T-cell (primary cell): ENCODE results near the gene N4BP2L2.

GRCh38 chr13:32262654-32262859 lies 52.6 kb downstream of the ZAR1L start:
- PRO-cap, 7 experiments: no peak in any of the 7 experiments

DNA sequence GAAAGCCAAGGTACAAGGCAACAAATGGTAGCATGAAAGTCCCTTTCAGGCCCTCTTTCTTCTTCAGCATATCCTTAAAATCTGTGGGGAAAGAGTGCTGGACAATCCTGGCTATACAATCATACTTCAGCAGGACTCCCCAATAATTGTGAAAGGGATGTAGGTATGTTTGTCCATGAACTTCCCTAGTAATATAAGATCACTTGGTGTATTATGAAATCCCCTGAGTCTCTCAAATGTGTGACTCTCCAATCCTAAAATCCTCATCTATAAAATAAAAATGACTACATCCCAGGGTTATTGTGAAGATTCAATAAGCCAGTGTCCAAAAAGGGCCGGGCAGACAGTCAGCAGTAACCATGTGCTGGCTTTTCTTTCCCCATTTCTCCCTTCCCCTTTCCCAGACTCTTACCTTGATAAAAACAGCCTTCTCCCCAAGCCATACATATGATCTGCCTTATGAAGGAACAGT lies 6.6 kb downstream of the N4BP2L1 start:
- PRO-cap, 7 experiments: peak in 1 of 7 experiments; most common minus-strand start position 412 of the sequence (in 1)

- PRO-cap, 7 experiments: no peak in any of the 7 experiments
Observed at GRCh38 chr13:32500740-32501223, 37.8 kb downstream of the N4BP2L2 start.

DNA sequence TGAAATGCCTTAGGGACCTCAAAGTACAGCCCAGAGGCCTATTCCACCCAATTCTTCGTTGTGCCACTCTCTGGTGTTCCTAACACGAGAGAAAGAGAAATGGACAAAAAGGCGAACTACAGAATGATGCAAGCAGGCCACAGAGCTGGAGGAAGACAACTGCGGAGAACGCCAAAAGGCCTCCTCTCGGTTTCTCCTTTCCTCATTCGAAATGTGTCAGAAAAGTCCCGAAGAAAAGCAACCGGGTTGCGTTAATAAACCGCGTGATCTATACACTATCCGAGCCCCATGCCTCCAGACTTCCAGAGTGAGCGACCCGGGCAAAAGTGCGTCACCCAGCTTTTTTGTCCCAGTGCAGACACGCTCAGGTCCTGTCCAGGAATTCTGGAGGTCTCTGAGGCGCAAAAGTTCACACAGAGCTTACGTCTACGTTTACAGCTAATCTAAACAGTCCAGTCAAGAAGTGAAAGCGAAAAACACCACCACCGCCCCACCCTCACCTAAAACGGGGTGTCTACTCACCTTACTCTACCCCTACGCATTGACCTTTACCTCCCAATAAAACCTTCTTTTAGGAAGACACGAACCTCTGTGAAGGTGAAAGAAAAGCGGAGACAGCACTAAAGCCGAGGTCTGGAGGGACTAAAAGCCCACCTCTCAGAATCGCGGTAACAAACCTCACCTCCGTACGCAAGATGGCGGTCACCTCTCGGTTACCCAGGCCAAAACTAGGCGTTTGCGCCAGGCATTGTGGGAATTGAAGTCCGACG lies at the start of gene N4BP2L2:
Gene N4BP2L2 (minus strand): TSS at position 700 of the 770 bp plus-strand sequence.
- PRO-cap, 7 experiments: peak in 7 of 7 experiments; most common plus-strand start position 305 of the sequence (in 7); most common minus-strand start position 697 of the sequence (in 7)

DNA sequence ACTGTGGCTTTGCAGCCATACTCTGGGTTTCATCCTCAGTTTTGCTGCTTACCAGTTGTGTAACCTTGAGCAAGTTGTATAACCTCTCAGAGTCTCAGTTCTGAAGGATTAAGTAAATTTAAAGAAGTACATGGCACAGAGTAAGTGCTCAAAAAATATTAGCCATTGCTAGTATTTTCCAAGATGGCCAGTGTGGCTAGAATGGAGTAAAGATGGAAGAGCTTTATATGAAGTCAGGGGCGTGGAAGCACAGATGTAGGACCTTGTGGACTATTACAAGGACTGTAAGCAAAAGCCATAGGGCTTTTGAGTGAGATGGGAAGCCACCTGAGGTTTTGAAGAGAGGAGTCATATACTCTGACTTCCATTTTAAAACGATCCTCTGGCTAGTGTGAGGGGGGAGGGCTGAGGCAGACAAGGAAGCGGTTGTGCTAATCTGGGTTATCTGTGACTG lies 203.7 kb downstream of the PDS5B start:
- PRO-cap, 7 experiments: no peak in any of the 7 experiments

DNA sequence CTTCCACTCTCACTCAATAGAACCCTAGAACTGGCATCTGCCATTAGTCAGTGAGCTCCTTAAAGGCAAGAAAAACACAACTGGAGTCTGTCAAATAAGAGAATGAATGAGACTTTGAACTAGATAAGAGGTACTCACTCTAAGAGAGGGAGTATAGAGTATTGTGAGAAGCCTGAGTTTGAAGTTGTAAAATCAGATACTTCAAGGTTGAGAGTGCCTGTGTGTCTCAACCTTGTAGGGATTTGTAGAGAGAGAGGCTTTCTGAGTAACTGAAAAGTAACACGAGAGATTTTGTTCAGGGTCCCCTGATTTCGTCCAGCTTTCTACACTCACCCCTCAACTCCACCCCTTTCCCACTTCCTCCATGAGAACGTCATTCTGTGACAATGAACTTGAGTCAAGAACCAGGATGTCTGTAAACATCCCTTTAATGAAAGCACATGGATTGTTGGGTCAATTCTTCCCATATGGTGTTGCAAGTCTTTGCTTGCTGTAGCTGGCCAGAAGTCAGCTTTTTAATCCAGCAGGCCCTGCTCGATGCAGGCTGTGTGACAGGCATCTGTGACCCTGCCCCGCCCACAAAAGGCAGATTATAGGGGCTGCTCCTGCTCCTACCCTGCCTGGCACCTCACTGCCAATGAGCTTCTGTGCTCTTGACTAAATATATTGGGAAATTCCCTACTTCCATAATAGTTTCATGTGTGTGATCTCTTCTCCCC lies 78.1 kb downstream of the STARD13 start:
- PRO-cap, 7 experiments: no peak in any of the 7 experiments

DNA sequence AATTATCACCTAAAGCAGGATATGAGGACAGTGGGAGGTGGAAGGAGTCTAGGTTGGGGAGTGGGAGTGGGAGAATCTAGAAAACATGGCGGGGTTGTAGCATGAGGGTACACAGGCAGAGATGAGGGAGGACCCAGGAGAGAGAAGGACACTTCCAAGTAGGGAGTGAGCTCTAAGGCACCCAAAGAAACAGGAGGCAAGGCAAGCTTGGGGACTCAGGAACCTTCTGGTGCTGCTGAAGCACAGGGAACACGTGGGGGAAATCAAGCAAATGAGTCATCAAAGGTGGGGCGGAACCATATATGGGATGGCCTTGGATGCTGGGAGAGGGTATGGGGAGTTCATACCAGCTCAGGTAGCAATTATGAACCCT lies 77.4 kb downstream of the STARD13 start:
- PRO-cap, 7 experiments: no peak in any of the 7 experiments

- PRO-cap, 7 experiments: no peak in any of the 7 experiments
Observed at GRCh38 chr13:33232860-33233314, 52.7 kb downstream of the STARD13 start.

- PRO-cap, 7 experiments: no peak in any of the 7 experiments
Observed at GRCh38 chr13:33343733-33344112, 58.2 kb upstream of the STARD13 start.

GRCh38 chr13:33832710-33833446 lies 14.9 kb downstream of the RFC3 start:
- PRO-cap, 7 experiments: no peak in any of the 7 experiments

DNA sequence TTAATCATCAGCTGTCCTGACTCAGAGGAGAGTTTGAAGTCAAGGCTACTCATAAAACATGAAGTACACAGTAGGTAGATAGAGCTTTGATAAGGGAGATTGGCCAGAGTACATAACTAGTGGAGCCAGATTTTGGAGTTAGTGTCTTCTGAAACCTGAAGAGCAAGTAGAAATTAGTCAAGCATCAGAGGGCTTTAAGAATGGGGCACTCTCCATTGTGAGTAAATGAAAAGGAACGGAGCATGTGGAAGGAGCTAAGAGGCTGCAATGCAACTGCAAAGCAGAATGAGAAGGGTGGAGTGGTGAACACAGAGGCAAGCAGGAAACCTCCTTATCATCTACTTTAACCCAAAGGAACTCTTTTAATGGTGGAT lies 334.0 kb downstream of the RFC3 start:
- PRO-cap, 7 experiments: no peak in any of the 7 experiments

DNA sequence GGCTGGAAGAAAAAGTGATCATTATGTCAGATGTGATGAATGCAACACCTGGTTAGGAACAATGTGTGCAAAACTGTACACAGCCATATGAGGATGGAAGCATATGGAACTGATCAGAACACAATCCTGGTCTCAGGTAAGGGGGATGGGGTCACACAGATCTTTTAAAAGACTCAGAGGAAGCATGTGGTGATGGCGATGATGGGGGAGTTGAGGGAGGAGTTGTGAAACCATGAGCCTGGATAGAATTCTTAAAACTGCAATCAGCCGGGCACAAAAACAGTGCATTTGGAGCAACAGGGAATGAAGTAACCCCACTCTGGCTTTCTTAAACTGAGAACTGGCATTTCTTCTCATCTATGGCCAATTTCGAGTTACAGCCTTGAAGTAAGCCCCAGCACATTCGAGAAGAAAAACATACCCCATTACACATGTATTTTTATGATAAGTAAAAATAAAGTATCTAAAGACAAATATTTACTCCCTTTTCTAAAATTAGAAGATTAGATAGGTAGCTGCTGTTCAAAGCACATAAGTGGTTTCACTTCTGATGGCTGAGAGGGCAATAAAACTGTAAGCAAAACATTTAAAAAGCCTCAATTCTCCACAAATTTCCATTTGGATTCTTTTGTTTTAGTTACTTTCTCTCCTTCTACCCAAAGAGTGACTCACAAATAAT lies 70.1 kb downstream of the DCLK1 start:
- PRO-cap, 7 experiments: no peak in any of the 7 experiments

DNA sequence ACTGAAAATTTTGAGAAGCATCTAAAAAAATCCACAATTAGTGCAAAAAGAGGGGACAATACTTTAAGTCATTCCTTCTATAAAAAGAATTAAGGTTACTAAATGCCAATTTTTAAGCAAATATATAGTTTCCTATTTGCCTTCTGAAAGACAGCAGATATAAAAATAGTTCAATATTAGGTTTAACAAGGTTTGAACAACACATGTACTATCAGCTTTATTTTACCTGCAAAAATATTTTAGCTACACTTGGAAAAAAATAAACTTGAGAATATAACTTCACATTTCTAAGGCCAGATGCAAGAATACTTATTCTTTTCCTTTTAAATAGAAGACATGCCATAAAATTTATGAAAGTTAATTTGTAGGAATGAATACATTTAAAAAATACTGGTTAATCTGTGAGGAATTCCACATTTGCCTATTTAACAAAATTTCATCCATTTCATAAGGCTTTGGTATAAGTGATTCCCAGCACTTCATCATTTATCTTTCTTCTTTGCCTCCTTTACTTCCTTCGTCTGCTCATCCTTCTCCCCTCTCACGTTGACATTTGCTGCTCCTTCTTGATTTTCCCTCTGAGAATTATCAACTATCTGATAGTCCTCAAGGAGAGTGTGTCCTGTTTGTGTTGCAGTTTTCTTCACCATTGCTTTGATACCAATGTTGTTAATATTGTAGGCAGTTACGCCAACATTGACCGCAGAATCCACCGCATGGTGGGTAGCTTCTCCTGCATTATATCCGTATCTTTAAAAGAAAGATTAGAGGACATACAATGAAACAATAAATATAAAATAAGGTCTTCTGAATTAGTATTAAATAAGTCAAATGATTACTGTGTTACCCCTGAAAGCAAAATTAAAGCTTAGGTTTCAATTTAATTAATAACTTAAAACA lies 6.5 kb upstream of the CCDC169 start:
- PRO-cap, 7 experiments: no peak in any of the 7 experiments

GRCh38 chr13:36345403-36346189 lies 598 bp downstream of the SPART start:
- PRO-cap, 7 experiments: peak in 7 of 7 experiments; most common plus-strand start chr13:36345657 (in 6); most common minus-strand start chr13:36345567 (in 6)

GRCh38 chr13:36369278-36369787 lies 23.1 kb upstream of the SPART start:
- PRO-cap, 7 experiments: no peak in any of the 7 experiments

DNA sequence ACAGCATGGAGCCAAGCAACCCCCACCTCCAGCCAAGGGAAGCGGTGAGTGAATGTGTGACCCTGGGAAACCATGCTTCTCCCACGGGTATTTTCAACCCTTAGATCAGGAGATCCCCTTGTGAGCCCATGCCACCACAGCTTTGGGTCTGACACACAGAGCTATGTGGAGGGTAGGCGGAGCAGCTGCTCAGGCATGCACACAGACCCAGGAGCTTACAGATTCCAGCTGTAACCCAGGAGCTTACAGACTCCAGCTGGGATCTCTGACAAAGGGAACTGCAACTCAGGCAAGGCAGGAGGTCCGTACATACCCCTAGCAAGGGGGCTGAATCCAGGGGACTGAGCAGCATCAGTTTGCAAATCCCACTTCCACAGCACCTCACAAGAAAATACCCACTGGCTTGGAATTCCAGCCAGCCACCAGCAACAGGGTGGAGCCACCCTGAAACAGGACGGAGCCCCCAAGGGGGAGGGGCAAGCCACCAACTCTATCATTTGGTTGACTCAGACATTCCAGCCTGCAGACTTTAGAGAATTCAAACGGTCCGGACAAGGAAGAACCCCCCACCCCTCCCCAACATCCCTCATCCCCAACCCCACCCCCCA lies 40.8 kb upstream of the RFXAP start:
- PRO-cap, 7 experiments: no peak in any of the 7 experiments

DNA sequence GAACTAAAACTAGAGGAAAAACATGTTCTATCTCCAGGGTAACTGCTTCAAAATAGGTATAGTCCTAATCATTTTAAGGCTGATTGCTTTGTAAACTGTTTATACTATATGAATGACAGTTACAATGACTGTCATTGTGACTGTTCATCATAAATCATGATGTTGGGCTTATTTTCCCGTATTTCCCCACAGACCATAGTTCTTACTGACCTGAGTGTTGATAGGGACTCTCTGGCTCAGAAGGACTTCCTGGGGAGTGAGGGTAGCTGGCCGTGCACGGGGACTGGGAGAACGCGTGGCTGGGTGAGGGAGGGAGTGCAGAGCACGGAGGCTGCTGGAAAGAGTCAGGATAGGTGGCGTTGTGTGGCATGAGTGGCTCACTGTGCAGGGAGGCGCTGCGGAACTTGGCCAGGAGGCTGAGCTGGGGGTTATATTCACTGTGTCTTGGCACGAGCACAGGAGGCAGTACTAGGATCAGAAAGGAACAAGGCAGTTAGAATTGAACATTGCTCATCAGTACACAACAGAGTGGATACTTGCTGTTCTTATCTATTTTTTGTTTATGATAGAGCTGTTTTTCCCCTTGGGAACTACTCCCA lies 47.5 kb downstream of the SMAD9 start:
- PRO-cap, 7 experiments: no peak in any of the 7 experiments

GRCh38 chr13:36920584-36921627 lies 868 bp upstream of the SMAD9 start:
- PRO-cap, 7 experiments: no peak in any of the 7 experiments

- PRO-cap, 7 experiments: peak in 1 of 7 experiments; most common plus-strand start chr13:37097507 (in 1)
Observed at GRCh38 chr13:37097367-37097774, 8.1 kb downstream of the CSNK1A1L start.

DNA sequence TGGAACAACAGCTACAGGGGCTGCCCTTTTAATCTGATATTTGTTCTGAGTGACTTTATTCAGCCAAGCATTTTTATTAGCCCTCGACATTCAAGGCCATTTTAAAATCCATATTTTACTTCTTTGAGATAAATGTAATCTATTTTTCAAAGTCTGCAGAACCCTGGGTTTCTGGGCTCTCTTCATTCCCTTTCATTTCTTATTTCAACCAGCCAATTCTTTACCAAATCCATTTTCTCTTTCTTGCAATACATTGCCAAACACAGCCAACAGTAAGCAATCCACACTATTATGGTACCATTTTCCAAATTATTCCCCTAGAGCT lies 224.1 kb upstream of the UFM1 start:
- PRO-cap, 7 experiments: no peak in any of the 7 experiments